Epidermal melanocyte (primary cell): ENCODE data around the genes CWC15 and SRSF8.

DNA sequence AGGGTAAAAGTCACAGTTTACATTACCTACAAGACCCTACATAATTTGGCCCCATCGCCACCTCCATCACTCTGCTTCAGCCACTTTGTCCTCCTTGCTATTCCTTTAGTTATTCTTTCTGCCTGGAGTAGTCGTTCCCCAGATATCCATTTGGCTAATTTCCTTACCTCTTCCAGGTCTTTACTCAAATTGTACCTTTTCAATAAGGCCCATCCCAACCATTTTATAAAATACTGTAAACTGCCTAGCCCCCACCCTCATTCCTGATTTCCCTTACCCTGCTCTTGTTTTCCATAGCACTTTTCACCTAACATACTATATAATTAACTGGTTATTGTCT, 2.2 kb downstream of the SLC36A4 start:
- RRBS, result no CpG with 5 or more reads among the region's 2 CpGs

- RRBS, result no CpG with 5 or more reads among the region's 5 CpGs
Observed at GRCh38 chr11:93537032-93537466, 6.1 kb downstream of the SMCO4 start.

- RRBS, result no CpG with 5 or more reads among the region's 1 CpG
Observed at GRCh38 chr11:93541737-93541952, 1.5 kb downstream of the SMCO4 start.

DNA sequence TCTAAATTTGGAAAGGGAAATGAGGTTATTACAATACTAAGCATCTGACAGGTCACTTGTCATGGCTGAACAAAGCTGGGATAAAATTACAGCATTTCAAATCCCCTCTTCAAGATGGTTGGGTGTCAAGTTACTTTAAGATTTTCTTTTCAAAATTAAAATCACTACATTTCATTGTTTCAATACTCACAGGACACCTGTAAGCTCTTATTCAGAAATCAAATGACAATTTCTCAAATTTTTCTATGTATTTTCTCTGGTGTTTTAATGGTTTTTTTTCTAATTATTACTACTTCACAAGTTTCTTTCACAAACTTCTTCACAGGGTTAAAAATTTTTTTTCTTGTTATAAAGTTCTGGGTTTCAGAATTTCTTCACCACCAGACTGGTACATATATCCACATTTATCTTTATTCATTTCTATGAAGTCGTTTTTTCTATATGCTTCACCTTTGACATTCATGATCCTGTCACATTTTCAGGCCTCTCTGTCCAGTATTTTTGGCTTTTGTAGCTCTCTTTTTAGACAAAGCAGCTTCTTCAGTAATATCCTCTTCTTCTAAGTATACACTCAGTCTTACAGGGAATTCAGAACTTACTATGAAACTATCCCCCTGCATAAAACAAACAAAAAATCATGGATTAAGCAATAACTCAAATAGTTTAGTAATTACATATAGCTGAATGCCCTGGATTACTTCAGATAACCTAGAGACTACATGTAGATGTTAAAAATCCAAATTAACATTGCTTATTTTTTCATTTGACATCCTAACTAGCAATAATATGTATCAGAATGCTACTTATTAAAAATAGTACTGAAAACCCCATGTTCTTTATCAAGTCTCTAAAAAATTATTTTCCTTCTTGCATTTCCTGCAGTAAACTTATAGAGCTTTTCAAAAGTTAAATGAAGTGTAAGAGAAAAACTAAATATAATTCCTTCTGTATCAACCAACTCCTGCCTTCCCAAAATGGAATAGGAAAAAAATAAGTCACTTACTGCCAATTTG, 5.3 kb downstream of the TAF1D start:
- RRBS, result no CpG with 5 or more reads among the region's 1 CpG

DNA sequence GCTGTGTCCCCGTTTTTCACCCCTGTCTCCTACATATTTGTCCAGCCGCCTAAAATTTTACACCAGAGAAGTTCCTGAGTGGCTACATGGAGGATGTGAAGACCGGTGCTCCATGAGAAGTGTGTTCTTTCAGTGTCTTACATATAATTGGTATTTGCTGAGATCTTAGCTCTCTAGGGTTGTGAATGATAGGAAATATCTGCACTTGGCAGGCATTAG, 1.1 kb downstream of the PANX1 start:
- RRBS, result no CpG with 5 or more reads among the region's 3 CpGs

- RRBS, result no CpG with 5 or more reads among the region's 16 CpGs
Observed at GRCh38 chr11:94183165-94184365, 54.9 kb downstream of the PANX1 start.

DNA sequence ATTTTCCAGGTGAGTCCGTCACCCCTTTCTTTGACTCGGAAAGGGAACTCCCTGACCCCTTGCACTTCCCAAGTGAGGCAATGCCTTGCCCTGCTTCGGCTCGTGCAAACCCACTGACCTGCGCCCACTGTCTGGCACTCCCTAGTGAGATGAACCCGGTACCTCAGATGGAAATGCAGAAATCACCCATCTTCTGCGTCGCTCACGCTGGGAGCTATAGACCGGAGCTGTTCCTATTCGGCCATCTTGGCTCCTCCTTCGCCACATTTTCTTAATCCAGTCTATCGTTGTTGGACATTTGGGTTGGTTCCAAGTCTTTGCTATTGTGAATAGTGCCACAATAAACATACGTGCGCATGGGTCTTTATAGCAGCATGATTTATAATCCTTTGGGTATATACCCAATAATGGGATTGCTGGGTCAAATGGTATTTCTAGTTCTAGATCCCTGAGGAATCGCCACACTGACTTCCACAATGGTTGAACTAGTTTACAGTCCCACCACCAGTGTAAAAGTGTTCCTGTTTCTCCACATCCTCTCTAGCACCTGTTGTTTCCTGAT, 66.0 kb upstream of the IZUMO1R start:
- RRBS, result no CpG with 5 or more reads among the region's 16 CpGs

GRCh38 chr11:94543042-94543354, 723 bp upstream of the FUT4 start:
- RRBS, result no CpG with 5 or more reads among the region's 7 CpGs

DNA sequence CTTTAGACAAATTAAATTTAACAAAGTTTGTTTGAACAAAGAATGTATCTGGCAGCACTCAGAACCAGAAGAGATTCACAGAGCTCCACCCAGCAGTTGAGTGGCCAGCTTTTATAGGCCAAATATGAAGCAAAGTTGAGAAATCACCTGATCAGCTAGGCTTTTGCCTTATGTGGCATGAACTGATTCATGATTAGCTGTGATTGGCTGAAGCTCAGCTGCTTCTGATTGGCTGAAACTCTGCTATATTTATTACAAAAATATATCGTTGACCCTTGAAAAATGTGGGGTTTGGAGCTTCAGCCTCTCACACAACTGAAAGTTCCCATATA, 62.6 kb downstream of the PIWIL4 start:
- RRBS, result no CpG with 5 or more reads among the region's 1 CpG

GRCh38 chr11:94647681-94648482, 80.7 kb downstream of the PIWIL4 start:
- RRBS, result no CpG with 5 or more reads among the region's 7 CpGs

GRCh38 chr11:94740198-94740989, 27.8 kb upstream of the AMOTL1 start:
- RRBS, result 2% methylated on average over 31 of the region's 82 CpGs

GRCh38 chr11:94746456-94747136, 21.6 kb upstream of the AMOTL1 start:
- RRBS, result no CpG with 5 or more reads among the region's 3 CpGs

DNA sequence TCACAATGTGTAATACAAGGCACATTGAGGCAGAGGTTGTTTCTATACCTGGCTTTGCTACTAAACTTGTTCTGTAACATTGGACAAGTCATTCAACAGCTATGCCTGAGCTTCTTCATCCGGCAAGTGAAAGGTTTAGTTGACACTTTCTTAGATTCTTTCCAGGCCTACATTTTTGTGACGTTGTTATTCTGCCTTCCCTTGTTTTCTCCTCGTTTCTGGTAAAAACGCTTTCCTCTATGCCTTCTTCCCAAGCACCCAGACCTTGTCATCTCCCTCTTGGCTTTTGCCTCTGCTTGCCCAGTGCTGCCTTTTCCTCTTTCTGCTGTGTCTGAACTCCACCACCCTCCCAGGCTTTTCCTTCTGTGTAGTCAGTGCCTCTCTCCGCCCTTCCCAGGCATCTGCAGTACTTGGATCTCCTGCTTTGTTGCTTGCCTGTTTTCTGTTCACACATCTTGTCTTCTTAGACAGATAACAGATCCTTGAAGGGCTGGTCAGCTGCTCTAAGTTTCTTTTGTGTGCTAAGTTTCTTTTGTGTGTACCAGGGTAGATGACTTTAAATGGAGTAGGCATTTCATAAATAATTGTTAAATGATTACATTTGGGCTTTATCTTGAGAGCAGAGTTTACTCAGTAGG, 1.3 kb upstream of the AMOTL1 start:
- RRBS, result no CpG with 5 or more reads among the region's 5 CpGs

- RRBS, result no CpG with 5 or more reads among the region's 2 CpGs
Observed at GRCh38 chr11:94810233-94810782, 42.2 kb downstream of the AMOTL1 start.

DNA sequence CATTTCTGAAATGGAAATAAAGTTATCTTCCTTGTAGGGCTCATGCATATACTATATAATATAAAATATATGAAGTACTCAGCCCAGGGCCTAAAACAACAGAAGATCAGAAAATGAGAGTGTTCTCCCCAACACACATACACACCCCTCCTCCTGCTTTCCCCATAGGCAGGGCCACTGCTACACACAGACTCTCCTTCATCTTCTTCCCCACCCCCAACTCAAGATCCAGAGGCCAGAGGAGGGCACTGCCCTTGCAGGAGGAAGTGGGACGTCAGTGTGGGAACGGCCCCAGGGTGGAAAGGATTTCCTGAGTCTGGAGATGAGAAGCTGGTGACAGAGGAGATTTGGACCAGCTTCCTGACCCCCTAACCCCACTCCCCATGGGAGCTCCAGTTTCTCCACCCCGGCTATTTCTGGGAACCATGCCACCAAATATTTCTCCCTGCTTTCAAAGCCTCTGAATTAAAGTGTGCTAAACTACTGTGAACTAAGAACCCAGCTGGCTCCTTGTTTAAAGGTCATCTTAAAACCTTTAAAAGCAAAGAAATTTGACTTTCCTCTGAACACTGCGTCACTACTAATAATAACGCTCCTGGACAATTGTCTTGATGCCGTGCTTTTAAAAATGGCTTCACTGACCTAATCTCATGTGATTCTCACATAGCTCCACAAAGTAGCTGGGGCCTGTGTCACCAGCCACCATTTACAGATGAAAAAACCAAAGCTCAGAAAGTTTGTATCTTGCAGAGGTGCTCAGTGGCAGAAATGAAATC, 46.6 kb downstream of the CWC15 start:
- RRBS, result no CpG with 5 or more reads among the region's 6 CpGs

GRCh38 chr11:94933122-94933640, 40.2 kb downstream of the CWC15 start:
- RRBS, result no CpG with 5 or more reads among the region's 3 CpGs

GRCh38 chr11:94938285-94938799, 35.0 kb downstream of the CWC15 start:
- RRBS, result no CpG with 5 or more reads among the region's 7 CpGs

DNA sequence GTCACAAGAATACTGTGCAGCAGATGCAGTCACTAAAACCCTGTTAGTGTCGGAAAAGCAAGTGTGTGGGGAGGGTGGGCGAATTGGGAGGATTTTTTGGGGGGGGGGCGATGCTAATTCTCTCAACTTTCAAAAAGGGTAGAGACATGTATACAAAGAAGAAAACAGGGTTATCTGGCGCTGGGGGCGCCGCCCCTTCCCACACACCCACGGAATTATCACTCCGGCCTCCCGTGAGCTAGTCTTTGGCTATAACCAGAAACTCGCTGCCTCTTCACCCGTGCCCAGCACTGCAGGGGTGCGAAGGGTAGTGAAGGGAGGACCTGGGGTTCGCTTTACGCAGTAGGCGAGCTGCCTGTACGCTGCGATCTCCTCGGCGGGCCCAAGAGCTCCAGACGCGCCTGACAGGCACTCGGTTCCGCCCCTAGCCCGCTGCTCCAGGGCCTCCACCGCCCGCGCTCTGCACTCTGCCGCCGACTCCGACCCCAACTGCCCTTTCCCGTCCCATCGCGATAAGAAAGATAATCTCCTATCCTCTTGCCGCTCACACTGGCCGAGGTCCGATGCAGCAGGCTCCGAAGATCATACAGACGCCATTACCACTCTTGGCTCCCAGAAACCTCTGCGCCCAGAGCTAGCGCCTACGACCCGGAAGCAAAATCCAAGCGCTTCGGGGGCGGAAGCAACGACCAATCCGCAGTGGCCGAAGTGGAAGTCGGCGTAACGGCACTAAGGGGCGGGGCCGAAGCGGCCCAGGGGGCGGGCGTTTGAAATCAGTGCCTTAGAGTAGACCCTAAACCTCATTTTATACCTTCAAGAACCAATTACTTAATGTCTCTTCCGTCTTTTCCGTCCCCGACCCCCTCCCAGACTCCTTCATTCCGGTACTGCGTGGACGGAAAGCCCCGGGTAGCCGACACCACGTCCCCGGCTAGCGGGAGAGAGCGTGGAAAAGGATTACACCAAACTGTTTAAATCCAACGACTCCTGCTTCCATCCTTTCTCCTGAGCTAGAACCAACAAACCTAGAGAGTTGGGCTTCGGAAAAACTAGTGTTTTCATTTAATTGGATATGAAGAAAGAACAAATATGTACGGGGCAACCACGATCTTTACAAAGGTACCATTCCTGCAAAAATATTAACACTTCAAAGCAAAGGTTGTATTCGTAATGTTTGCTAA, at the start of gene CWC15:
Gene CWC15, minus strand, starts transcription at position 607 of the 1,181 bp plus-strand sequence.
- RRBS, result no CpG with 5 or more reads among the region's 73 CpGs

DNA sequence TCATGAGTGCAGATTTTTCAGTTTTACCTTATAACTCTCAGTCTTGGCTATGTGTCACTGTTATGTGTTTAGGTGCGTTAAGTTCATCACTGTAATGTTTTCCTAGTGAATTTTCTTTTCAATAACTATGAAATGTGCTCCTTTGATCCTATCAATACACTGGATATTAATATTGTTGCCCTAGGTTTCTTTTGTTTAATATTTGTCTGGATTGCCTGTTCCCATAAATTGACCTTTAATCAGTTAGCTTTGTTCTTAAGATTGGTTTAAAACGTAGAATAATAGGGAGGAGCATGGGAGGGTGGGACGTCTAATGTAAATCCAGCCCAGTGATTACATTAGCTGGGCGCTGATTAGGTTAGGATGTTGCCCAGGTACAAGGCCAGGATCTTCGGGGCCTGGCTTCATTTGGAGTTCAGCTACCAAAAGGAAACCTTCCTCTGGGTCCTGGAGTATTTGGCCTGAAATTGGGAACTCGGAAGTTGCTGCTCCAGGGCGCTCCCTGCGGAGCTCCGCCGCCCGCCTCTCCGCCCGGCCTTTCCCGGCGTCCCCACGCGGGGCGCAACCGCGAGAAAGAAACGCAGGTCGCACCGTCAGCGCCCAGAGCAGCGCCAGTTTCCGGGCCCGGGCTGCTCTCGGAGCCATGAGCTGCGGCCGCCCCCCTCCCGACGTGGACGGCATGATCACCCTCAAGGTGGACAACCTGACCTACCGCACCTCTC, at the start of gene SRSF8:
Gene SRSF8, plus strand, starts transcription at position 336 of the 722 bp plus-strand sequence.
- RRBS, result 2% methylated on average over 12 of the region's 34 CpGs

DNA sequence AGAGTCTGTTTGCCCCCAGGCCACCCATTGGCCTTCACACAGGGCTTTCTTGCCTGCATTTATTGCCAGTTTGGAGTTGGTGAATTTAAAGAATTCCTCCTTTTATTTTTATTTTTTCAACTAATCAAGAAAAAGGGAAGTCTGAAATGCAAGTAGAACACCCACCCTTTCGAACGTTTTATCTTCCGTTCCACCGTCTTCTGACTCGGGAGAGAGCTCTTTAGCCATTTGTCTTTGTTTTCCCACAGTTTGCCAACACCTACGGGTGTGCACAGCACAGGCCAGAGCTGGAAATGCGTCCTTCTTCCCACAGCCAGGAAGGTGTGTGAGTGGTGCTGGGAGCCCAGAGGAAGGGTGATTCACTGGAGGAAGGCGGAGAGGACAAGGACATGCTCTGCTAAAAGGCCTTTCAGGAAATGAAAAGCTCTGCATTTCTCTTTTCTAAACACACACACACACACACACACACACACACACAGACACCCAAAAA, 18.4 kb downstream of the ENDOD1 start:
- RRBS, result no CpG with 5 or more reads among the region's 8 CpGs